Neural cell (in vitro differentiated cells): ENCODE results near the gene MORN2.

DNA sequence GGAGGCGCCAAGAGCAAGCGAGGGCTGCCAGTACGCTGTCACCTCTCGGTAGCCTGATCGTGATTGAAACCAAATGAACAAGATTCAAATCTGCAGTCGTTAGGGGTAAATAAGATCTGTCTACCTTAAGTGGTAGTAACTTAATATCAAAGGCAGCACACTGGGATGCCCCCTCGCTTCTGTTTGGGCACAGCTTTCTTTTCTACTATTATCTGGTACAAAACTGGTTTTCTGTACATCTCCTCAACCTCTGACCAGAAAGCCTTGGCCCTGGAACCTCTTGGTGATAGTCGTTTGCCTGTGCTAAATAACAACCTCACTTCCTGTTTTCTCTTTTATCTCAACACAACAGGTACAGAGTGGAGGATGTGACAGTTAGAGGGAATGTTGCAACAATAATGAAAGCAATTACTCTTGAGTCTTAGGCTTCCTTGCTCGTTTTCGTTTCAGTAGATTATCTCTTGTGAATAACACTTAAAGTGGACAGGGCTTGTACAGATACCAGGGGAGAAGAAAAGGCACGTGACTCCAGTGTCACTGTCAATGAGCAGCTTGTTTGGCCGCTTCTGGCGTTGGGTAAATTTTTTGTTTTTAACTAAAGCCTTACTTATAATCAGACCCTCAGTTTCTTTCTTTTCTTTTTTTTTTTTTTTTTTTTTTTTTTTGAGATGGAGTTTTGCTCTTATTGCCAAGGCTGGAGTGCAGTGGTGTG lies 22.2 kb upstream of the GALM start:
- RAMPAGE, long total RNA = no peak

- RAMPAGE, long total RNA = no peak
Observed at GRCh38 chr2:38682765-38682978, 16.8 kb downstream of the GALM start.

- RAMPAGE, long total RNA = no peak
Observed at GRCh38 chr2:38748749-38749768, 2.1 kb downstream of the SRSF7 start.

- RAMPAGE, long total RNA = no peak
Observed at GRCh38 chr2:38849552-38850160, 26.1 kb downstream of the DHX57 start.

GRCh38 chr2:38852598-38853445 lies 22.9 kb downstream of the DHX57 start:
- RAMPAGE, long total RNA = no peak

GRCh38 chr2:38875561-38876623 lies at the start of gene MORN2:
Gene MORN2, plus strand, starts transcription at chr2:38875976.
- RAMPAGE, long total RNA = start-site peak on the minus strand at chr2:38875592-38875724, 55 and 94 reads in 2 replicates; start-site peak on the minus strand at chr2:38875877-38875913, 222 and 136 reads in 2 replicates; start-site peak on the plus strand at chr2:38875970-38876047, 3,226 and 2,706 reads in 2 replicates

- RAMPAGE, long total RNA = no peak
Observed at GRCh38 chr2:38995125-38995608, 105.5 kb downstream of the ARHGEF33 start.

DNA sequence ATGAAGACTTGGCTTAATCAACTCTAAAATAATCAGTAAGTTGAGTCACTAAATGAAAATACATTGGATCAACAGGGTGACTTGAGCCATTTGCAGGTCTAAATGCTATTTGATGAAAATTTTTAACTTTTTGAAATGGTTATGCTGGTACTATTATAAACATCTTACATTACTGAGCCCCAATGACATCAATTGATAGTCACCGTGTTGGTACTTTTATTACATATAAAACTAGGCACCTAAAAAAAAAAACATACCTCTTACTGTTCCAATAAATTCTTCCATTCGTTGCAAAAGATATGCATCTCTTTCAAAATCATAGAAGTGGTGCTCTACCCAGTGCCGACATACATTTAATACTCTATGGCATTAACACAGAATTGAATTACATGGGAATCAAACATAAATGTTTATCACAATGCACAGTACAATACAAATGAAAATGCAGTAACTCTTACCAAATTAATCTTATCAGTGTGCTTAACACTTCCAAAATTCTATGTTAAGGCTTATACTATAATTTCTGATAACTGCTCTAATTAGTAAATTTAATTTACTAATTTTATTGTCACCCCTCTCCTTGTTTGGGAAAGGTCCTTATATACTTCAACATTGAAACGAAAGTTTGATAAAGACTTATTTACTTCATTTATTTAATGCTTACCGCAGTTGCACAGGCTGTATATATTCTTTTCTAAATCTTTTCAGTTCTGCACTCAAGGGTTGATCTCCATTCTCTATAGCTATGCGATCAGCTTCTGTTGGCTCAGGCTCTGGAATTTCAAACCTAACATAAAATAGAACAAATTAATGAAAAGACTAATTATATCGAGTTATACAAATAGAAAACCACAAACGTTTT lies 107.4 kb downstream of the SOS1 start:
- RAMPAGE, long total RNA = no peak

DNA sequence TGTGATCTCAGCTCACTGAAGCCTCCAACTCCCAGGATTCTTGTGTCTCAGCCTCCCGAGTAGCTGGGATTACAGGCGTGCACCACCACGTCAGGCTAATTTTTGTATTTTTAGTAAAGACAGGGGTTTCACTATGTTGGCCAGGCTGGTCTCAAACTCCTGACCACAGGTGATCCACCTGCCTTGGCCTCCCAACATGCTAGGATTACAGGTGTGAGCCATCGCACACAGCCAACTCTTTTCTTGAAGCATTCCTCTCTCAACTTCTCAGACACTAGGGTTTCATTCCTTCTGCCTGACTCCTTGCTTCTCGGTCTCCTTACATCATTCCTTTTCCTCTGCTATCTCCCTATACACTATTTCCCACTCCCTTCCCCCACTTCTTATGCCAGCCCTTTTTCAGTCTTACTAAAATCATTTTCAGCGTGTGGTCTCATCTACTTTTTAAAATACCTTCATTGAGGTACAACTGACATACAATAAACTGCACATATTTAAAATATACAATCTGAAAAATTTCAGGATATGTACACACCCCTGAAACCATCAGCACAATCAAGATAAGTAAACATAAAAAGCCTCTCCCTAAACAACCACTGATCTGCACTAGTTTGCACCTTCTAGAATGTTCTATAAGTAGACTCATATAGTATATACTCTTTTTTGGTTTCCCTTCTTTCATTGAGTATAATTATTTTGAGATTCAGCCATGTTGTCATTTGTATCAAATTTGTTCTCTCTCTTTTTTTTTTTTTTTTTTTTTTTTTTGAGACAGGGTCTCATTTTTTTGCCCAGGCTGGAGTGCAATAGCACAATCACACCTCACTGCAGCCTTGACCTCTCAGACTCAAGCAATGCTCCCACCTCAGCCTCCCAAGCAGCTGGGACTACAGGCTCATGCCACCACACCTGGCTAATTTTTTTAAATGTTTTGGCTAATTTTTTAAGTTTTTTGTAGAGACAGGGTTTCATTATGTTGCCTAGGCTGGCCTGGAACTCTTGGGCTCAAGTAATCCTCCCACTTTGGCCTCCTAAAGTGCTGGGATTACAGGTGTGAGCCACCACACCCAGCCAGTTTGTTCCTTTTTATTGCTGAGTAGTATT lies 5.8 kb downstream of the SOS1 start:
- RAMPAGE, long total RNA = no peak

DNA sequence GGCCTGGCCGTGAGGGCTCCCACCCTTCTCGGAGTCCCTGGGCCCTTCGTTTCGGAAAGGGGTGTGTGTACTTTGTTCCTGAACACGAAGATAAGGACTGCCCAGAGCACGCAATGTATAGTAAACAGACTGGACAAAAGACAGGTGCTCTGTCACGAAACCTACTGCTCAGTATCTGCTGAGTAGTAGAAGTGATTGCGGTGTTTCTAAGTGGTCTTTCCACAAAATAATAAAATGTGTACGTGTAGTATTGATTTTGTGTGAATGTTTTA lies 371 bp upstream of the SOS1 start:
- RAMPAGE, long total RNA = no peak

GRCh38 chr2:39124189-39125338 lies 3.7 kb upstream of the SOS1 start:
- RAMPAGE, long total RNA = no peak

DNA sequence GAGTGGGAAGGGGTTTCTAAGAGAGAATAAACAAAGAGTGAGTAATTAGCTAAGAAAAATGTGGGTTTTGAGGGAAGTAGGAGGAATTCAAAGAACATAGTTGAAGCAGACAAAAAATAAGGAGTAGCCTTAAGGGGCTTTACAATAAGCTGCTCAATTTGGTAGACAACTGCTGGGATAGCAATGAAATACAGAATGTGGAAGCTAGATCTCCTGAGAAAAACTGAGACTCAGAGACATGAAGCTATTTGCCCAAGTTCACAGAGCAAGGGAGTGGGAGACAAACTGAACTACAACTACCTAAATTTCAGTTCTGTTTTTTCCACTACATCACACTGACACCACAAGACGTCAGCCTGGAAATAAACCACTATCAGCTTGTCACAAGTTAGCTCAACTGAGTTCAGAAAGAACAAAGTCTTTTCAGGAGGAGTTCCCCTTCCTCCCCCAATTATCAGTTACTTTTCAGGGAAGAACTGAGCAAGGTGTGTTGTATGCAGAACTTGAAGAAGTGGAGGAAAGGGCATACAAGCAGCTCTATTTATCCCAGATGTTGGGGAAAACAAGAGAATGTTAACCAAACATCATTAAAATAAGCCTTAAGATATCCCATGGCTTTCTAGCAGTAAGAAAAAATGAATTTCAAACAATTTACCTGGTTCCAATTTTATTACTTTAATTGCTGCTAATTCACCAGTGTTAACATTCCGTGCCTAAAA lies 59.5 kb downstream of the MAP4K3 start:
- RAMPAGE, long total RNA = no peak

DNA sequence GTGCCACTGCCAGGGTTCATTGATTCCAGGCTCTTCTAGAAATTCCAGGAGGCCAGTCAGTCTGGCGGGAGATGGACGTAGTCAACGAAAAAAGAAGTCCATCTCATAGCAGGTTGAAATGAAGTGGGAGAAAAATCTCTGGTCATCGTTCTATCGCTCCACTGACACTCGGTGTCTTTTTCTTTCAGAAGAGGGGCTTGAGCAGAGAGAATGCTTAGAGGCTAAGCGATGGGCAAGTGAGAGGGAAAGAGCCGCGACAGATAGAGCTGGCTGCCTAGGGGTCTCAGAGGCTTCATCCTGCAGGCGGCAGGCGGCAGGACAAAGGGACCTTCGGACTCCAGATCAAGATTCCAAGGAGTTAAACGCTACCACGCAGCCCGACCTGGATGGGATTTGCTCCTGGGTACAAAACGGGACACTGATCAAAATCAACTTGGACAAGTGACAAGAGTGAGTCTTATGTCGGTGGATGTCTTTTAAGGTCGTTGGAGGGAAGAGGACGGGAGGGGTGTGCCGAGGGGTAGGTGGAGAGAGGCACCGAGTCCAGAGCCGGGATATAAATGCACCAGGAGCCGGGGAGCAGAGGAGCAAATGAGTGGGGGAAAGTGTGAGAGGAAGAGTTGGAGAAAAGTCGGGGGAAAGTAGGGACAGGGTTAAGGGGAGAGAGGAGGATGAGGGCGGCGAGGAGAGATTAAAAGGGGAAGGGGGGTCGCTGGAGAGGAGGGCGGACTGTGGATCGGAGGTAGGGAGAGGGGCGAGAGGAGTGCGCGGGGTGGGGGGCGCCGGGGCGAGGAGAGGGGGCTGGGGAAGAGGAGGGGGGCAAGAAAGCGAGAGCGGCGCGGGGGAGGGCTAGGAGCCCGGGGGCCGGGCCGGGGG lies 580 bp upstream of the TMEM178A start:
- RAMPAGE, long total RNA = no peak

DNA sequence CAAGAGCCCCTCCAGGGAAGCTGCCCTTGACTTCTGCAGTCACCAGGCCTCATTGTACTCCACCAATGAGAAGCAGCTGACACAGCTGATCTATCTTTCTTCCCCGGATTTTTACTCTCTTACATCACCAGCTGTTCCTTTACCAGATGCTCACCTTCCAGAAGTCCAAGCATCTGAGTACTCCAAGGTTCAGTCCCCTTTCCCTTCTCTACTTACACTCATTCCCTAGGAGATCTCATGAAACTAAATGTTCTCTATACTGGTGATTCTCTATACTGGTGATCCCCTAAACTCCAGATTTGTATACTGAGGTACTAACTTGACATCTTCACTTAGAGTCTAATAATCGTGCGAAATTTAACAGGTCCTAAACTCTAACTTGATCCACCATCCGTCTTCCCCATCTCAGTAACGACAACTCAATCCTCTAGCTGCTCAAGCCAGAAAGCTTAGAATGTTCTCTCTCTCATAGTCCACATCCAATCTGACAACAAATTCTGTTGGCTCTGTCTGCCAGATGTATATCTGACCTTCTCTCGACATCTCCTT lies 25.7 kb downstream of the THUMPD2 start:
- RAMPAGE, long total RNA = no peak

GRCh38 chr2:40402363-40403202 lies 49.3 kb downstream of the SLC8A1 start:
- RAMPAGE, long total RNA = no peak

GRCh38 chr2:40513036-40513472 lies 61.2 kb upstream of the SLC8A1 start:
- RAMPAGE, long total RNA = no peak

- RAMPAGE, long total RNA = no peak
Observed at GRCh38 chr2:40957481-40958105, 505.7 kb upstream of the SLC8A1 start.

DNA sequence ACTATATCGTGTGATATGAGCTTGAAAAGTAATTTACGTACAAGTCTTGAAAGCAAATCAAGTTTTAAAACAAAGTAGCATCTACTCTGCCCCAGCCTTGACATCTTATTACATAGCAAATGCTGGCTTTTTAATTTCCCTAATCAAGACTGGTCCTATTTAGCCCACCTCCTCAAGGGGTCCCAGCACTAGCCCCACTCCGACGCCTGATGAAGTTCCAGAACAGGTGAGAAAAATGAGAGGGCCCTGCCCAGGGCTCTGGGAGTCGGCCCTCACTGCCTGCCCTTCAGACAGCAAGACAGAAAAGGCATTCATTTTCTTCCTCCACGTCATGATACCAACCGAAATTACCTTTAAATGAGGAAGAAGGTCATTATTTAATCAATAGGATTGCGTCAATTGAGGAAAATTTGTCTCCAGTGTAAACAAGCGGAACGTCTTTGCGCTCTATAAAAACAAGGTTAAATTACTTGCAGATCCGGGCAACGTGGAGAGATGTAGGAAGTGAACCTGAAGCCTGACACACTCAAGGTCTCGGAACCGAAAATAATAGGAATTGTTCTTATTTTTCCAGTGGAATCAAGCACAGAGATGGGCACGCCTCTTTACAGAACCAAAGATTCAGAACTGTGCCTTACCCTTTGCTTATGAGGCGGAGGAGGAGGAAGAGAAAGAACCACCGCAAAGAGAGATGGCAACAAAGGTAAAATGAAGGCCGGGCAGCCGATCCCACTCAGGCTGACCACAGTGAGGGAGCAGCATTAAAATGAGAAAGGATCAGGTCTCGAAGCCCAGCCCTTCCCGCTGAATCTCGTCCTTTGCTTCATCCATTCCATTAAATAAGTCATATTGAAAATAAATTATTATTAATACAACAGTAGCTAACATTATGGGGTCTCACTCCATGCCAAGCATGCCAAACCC lies 170.5 kb upstream of the PKDCC start:
- RAMPAGE, long total RNA = no peak

- RAMPAGE, long total RNA = no peak
Observed at GRCh38 chr2:41896409-41896781, 151.4 kb upstream of the PKDCC start.

- RAMPAGE, long total RNA = no peak
Observed at GRCh38 chr2:41905670-41906106, 142.1 kb upstream of the PKDCC start.